SJSA1 (cell line): ENCODE measurements around the genes KSR1, IFT20, SLC13A2 and ALDOC.

DNA sequence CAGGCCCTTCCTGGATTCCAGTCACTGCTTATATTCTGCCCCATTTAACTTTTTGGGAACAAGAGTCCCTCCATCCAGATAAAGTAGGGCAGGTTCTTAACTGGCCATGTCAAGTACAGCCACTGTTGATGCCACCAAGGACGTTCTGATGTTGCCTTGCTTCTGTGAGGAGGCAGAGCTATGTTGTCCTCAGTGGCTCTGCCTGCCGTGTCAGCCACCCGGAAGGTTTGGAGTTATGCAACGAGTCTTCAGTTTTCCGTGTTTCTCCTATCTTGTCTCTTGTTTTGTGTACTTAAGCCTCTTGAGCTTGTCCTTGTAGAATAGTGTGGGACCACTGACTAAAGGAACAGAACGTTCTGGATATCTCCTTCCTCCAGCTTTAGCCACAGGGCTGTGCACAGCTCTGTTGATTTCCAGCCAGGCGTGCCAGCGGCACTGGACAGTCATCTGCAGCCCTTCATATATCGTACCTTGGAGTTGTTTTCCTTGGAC, 39.9 kb downstream of the TMEM11 start:
- RAMPAGE, long total RNA = no peak

DNA sequence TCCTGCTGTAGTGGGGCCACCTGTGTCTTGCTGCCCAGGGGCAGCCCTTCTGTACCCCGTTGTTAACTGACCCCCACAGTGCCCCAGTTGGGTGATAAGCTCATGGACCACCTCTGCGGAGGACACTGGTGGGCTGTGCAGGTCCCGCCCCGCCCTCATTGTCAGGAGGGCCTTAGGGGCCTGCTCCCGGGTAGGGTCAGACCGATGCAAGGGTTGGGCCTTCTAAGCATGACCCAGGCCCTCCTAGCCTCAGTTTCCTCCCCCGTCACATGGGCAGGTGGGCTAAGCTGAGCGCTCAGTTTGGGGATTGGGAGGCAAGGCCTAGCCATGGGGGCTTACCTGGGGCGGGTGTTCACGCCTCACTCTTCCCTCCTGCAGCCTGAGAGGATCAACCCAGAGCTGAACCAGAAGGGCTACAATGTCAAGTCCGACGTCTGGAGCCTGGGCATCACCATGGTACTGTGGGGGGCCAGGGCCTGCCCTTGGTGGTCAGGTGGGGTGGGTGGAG, 20.2 kb downstream of the MAP2K3 start:
- RAMPAGE, long total RNA = no peak

- RAMPAGE, long total RNA = no peak
Measured at GRCh38 chr17:21550898-21551998, 141.1 kb upstream of the KCNJ18 start.

DNA sequence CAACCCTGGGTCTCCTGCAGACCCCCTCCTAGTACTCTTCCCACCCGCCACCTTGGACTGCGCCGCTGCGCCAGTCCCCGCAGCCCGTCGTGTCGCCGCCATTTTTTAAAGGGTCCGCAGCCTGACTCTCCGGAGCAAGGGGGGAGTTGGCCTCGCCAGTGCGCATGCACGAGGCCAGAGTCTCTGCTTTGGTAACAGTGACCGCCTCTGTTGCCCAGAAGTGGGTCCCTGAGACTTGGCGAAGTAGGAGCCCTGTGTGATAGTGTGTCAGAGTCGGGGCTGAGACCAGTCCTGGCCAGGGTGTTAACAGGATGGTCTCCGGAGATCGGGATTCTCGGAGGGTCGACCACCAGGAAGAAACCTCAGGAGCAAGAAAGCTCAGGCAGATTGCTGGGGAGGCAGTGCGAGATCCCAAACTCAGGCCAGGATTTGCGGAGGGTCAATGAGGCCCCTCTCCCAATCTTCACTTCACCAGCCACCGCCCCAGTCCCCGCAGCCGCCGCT, 612.5 kb downstream of the KCNJ18 start:
- RAMPAGE, long total RNA = no peak

GRCh38 chr17:27315368-27315911, 21.5 kb downstream of the WSB1 start:
- RAMPAGE, long total RNA = no peak

DNA sequence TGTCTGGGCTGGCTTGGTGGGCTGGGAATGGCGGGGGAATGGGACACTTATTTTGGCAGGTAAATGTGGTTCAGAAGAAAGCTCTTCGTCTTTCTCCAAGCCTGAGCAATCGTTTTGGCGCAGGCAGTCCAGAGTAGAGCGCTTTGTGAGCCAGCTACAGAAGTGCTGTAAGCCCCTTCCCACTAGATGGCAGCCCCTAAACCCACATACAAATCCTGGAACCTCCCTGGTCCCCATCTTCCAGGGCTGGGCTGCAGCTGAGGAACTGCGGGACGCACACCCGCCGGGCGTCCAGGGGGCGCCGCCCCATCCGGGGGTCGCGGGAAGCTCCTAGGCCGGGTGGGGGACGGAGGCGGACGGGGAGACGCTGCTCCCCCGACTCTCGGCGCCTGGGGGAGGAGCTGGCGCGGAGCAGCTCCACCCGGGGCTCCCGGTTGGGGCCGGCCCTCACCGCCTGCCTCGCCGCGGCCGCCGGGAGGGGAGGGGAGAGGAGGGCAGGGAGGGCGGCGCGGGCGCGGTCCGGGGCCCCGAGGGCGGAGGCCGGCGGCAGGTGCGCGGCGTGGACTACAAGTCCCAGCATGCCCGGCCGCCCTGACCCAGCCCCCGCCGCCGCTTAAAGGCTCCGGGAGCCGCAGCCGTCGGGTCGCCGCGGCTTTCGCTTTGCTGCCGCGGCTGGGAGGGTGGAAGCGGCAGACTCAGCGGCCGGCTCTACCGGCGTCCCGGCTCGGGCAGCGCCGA, at the start of gene KSR1:
TSS of gene KSR1 (plus strand) at position 643 of the 738 bp plus-strand sequence.
- RAMPAGE, long total RNA = no peak

GRCh38 chr17:27457663-27458193, 1.5 kb downstream of the KSR1 start:
- RAMPAGE, long total RNA = no peak

DNA sequence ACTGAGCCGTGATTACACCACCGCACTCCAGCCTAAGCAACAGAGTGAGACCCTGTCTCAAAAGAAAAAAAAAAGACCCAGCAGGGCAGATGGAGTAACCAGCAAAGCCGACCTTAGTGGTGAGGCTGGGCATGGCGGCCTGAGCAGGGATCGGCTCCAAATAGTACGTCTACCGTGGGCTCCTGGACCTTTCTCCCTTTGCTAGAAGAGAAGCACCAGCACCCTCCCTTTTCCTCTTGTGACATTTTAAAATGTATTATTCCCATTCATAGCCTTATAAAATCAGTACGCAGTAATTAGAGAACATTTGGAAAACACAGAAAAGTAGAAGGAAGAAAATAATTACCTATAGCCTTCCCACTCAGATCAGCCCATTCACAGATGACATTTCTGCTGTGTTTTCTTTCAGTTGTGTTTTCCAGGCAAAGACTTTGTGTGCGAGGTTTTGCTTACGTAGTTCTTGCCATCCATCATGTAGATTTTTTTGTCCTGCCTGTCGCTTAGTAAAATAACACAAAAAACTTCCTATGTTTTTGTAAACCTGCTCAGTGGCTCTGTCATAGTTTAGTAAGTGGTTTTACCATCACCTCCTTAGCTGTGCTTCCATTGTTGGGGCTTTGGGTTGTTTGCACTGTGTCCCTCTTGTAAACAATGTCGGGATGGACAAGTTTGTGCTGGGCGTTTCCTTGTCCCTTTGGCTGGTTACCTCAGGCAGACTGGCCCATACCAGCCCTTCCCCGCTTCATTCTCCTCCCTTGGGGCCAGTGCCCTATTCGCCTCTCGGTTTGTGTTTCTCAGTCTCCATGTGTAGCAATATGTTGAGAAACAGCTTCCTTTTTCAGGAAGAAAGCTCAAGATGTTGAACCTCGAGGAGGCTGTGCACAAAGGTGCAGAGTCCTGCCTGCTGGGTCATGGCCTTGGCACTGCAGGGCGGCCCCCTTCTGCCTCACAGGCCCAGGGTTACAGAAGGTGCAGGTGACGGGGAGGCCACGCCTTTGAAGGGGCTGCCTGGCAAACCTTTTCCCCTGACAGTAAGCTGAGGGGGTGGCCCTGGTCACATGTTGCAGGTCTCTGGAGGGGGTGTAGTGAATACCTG, 74.5 kb downstream of the KSR1 start:
- RAMPAGE, long total RNA = no peak

- RAMPAGE, long total RNA = no peak
Measured at GRCh38 chr17:27577086-27577850, 53.7 kb upstream of the LGALS9 start.

- RAMPAGE, long total RNA = no peak
Measured at GRCh38 chr17:27638003-27638740, 7.2 kb downstream of the LGALS9 start.

DNA sequence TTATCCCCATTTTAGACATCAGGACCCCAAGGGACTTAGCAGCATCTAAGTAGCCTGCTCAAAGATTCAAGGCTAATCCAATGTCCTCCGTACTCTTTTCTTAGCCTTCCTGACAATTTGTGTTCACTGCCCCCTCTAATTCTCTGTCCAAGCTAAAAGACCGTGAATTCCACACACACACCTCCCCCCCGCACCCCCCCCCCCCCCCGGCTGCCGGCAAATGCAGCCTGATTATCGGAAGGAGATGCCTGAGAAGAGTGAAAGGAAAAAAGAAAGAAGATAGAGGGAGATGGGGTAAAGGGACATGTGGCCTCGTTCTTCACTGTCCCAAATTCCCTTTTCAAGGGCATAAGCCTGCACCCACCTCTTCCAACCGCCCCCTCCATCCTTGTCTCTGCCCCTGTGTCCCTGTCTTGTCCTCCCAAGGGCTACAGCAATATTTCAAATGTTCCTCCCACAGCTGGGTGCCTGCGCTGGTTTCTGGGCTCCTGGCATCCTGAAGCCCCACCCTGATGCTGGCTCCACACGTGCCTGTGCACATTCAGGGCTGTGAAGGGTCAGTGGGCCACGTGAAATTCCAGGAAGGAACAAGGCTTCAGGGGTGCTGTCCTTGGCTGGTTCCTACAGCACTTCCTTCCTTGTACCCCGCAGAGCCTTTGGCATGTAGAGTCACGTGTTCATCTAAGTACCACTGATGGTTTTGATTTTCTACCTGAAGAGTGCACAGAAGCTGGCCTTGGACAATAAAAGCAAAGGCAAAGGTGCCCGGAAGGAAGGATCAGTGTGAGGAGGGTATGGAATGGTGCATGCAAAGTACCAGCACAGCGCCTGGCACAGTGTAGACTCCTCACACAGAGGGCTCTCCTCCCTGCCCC, 57.8 kb upstream of the NLK start:
- RAMPAGE, long total RNA = no peak

- RAMPAGE, long total RNA = no peak
Measured at GRCh38 chr17:28258570-28259030, 60.4 kb upstream of the TMEM97 start.

DNA sequence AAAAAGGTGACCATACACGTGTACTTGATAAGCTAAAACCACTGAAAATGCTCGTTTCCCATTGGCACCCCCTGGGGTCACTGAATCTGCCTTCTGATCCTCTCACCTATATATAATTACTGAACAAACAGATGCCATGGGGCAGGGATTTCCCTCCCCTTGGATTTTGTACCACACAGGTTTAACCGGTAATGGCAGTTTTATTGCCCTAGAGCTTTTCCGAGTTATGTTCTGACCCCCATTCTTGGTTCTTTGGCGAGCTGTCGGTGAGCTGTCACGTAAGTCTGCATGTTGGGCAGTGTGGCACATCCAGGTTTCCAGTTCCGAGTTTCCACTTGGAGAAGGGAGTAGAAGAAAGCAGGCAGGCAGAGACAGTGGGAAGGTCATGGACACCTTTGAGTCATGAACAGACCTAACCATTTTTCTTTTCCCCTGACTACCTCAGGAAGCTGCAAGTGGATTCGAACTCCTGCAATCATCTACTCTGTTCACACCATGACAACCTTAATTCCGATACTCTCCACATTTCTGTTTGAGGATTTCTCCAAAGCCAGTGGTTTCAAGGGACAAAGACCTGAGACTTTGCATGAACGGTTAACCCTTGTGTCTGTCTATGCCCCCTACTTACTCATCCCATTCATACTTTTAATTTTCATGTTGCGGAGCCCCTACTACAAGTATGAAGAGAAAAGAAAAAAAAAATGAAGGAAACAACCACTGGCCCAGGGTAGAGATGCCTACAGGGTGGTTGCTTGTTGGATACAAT, 7.3 kb downstream of the TMEM97 start:
- RAMPAGE, long total RNA = no peak

DNA sequence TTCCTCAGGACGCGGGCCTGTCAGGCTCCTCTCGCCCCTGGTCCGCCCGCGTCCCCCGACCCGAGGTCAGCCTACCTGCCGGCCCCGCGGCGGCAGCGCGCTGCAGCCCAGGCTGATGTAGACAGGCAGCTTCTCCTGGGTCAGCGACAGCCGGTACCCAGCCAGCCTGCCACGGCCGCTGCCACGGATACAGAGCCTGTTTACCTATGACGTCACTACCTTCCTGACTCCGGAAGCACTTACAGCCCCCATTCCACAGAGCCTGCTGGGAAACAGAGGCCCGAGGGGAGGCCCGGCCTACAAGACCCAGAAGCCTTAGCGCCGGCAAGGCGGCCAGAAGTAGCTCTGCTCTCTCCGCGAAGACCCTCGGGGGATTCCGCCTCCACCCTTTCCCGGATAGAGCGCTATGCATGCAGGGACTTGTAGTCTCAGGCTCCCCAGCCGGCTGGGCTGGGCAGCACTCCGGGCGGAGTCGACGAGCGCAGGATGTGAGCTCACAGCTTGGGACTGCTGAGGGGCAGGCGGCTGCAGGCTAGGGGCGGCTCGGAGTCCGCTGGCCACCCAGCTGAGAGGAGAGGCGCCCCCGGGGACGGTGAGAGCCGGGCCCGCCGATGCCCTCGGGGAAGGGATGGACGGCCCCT, at the start of gene IFT20:
TSS of gene IFT20 (minus strand) at position 208 of the 641 bp plus-strand sequence.
- RAMPAGE, long total RNA = start-site peak on the minus strand centred at position 189 of the sequence, 63 bp wide, 296 and 151 reads in 2 replicates

GRCh38 chr17:28372233-28372816, 831 bp downstream of the SARM1 start:
- RAMPAGE, long total RNA = no peak

GRCh38 chr17:28472911-28473907, at the start of gene SLC13A2:
TSS of gene SLC13A2 (plus strand) at chr17:28473644.
- RAMPAGE, long total RNA = no peak

GRCh38 chr17:28524984-28525768, 19.0 kb downstream of the FOXN1 start:
- RAMPAGE, long total RNA = no peak

- RAMPAGE, long total RNA = no peak
Measured at GRCh38 chr17:28574485-28575078, 2.1 kb downstream of the ALDOC start.

DNA sequence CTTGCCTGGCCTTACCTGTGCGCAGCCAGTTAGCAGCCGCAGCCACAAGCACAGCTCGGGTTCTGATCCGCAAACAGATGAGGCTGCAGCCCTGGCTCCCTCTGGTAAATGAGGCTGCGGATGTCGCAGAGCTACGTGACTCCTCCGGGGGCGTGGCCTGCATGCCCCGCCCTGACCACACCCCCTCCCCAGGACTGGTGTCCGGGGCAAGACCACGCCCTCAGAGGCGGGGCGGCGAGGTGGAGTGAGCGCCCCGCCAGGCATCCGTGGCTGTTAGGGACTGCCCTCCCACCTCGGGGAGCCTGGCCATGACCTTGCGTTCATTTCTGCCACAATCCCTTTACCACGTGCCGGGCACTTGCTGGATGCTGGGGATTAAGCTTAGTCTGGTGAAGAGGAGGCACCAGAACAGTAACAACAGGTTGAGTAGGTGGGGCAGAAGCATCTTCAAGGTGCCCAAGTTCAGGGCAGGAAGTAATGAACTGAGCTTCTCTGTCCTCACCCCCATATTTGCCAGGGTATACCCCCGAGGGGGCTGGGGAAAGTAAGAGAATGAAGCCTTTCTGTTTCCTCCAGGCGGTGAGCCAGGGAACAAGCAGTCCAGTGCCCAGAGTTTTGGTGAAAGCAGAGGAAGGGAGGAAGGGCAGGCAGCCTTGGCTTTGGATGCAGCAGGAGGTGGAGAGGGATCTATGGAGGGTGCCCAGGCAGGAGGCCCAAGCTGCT, at the start of gene ALDOC:
TSS of gene ALDOC (minus strand) at position 110 of the 723 bp plus-strand sequence.
- RAMPAGE, long total RNA = no peak

- RAMPAGE, long total RNA = no peak
Measured at GRCh38 chr17:28599335-28600413, 849 bp upstream of the SPAG5 start.